Prostate gland (tissue), 2 donors: ENCODE measurements around a stretch of chr17.

DNA sequence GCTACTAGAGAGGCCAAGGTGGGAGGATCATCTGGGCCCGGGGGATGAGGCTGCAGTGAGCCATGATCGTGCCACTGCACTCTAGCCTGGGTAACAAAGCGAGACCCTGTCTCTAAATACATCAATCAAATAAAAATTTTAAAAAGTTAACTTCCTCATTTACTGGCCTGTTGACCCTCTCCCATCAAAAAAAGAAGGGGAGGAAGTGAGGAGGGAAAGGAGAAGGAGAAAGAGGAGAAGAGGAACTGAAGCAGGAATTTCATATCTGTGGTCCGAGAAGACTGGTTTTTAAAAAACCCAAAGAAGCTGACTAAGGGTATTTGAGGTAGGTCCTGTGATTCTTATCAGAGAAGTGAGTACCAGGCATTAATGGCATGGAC is 2.1 kb downstream of the SLC46A1 start:
- PRO-cap: no peak
- RAMPAGE, long total RNA, 2 experiments: no peak in any of the 2 experiments

- PRO-cap: no peak
- RAMPAGE, long total RNA, 2 experiments: no peak in any of the 2 experiments
Measured at GRCh38 chr17:28474091-28474649, 726 bp downstream of the SLC13A2 start.

DNA sequence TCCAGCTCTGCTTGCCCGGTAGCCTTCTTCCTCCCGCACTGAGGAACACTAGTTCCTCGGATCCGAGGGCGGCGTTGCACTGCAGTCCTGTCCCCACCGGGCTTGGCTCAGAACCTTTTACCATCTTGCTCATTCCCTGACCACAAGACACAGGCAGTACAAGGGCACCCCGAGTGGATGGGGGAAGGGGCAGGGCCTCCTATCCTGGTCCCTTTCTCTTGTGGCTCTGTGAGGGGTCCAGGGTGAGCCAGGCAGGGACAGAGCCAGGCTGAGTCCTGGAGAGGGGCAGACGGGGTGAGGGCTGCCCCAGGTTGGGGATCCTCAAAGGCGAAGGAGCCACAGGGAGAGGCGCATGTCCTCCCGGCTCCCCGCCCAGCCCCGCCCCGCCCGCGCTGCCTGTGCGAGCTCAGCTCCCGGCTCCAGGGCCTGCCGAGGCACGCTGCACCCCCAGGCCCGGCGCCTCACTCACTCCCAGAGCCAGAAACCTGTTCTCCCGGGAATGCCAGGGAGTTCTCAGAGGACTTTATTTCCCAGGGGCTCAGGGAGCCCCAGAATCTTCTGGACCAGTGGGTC is 1.6 kb downstream of the FOXN1 start:
- PRO-cap: no peak
- RAMPAGE, long total RNA, 2 experiments: no peak in any of the 2 experiments

- PRO-cap: no peak
- RAMPAGE, long total RNA, 2 experiments: no peak in any of the 2 experiments
Measured at GRCh38 chr17:28548758-28549125, 3.7 kb downstream of the UNC119 start.

GRCh38 chr17:28577509-28578669 is 1.2 kb upstream of the ALDOC start:
- PRO-cap: no peak
- RAMPAGE, long total RNA, 2 experiments: no peak in any of the 2 experiments

GRCh38 chr17:28599335-28600413 is 849 bp upstream of the SPAG5 start:
- PRO-cap: bidirectional peak, plus-strand start at chr17:28599760, minus-strand start at chr17:28599752; bidirectional peak, plus-strand start at chr17:28599779, minus-strand start at chr17:28599793
- RAMPAGE, long total RNA, 2 experiments: no peak in any of the 2 experiments

DNA sequence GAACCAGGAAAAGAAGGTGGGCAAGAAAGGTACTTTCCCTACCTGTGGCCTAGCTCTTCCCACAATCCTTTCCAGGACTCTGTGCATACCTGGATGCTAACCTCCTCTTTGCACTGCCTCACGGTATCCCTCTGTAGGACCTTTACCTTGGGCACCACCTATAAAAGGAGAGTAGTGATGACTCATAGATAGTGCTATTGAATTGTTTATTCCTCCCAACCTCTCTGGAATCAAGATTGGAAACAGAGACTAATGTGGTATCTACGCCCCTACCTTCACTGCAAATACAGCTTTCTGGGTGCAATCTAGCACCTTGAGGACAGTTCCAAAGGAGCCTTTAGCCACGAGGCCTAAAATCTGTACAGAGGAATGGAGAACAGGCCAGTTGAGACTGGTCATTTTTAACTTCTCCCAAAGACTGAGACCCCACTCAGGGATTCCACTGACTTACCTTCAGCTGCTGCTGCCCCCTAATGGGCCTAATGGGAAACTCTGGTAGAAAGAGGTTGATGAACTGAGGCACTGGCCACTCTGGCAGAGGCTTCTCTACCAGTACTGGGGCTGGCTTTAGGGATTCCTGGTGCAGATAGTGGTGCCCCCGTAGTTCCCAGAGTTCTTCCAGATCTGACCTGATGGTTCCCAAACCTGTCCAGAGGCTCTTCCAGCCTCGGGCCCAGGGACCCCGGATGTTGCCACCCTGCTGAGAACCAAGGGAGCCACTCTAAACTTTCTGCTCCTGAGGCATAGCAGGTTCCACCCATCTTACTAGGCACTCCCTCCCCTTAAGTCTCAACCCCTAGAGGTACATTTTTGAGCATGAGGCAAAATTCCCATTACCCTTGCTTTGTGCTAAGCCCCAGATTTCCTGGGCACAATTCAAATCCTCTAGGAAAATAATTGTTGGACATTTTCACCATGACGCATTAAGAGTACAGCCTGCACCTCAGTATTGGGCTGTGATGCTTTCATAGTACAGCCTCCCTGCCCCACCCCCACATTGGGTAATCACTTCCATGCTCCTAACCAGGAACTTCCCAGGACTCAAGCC is 672 bp downstream of the RSKR start:
- PRO-cap: no peak
- RAMPAGE, long total RNA, 2 experiments: no peak in any of the 2 experiments

- PRO-cap: no peak
- RAMPAGE, long total RNA, 2 experiments: no peak in any of the 2 experiments
Measured at GRCh38 chr17:28626307-28627377, 12.7 kb upstream of the RSKR start.

DNA sequence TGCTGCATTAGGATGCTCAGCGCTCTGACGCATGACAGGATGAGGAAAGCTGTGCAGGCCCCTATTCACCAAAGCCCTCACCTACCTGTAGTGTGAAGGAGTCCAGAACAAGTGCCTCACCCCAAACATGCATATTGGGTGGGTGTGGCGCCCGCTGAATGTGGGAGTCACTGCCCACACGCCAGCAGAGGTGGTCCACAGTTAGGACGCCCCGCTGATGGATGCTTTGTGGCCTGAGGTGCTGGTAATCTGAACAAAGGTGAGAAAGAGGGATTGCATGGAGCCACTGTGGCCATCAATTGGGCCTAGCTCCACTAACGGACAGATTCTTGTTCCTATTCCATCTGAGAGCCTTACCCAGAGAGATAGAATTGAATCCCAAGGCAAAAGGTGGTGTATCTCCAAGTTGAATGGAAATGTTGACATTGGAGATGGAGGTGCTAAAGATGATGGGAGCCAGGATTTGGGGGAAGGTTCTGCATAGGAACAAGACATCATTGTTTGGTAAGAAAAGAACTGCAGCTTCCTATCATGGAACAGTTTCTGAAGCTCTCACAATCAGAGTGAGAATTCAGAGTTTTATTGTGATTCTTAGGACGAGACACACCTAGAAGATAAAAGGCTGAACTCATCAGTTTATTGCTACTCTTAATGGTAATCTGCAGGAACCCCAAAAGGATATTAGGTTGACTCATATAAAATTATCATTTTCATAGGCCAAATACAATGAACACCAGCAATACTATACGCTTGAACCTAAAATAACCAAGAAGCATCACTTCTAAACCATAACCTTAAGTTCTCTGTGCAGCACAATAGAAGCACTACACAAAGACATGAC is 6.6 kb downstream of the BLTP2 start:
- PRO-cap: no peak
- RAMPAGE, long total RNA, 2 experiments: no peak in any of the 2 experiments

DNA sequence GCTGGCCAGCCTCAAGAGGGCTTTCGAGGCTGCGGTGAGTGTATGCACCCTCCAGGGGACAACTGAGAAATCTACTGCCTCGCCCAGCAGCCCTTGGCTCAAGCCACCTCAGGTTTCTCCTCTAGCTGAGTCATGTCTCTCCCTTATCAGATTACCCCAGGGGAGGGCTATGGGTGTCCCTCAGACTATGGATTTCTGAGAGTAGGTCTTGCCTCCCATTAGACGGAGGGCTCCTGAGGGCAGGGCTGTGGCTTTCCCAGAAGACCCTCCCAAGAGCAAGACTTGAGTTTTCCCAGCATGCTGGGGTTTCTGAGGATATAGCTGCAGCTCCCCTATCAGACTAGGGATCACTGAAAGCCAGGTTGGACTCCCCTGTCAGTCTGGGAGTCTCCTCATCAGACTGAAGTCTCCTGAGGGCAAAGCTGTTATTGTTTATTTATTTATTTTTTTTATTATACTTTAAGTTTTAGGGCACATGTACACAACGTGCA is 6.8 kb downstream of the NEK8 start:
- PRO-cap: no peak
- RAMPAGE, long total RNA, 2 experiments: no peak in any of the 2 experiments

DNA sequence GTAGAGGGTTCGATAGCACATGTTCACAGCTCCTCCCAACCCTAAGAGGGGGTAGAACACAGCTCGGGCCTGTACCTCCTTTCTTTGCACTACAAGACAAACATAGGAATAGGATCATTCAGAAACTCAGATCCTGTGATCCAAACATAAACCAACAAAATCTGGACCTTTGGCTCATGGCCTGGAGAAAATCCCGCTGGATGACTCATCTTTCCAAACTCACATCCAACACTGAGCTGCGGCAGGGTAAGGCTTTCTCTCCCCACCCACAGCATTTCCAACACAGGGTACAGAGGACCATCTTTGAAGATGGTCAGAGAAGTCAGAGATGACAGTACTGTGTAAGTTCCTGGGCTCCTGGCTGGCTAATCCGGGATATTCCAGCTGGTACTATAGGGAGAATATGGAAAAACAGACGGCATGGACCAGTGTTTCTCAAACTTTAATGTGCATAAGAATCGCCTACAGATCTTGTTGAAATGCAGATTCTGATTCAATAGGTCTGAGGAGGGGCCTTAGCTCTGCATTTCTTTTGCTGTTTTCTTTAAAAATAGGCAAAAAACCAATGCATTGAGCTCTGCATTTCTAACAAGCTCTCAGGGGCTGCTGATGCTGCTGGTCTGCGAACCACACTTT is 6.0 kb upstream of the DHRS13 start:
- PRO-cap: no peak
- RAMPAGE, long total RNA, 2 experiments: no peak in any of the 2 experiments

- PRO-cap: no peak
- RAMPAGE, long total RNA, 2 experiments: no peak in any of the 2 experiments
Measured at GRCh38 chr17:28909858-28911183, 7.4 kb upstream of the DHRS13 start.

GRCh38 chr17:28917149-28917974 is 14.5 kb upstream of the DHRS13 start:
- PRO-cap: no peak
- RAMPAGE, long total RNA, 2 experiments: no peak in any of the 2 experiments

- PRO-cap: bidirectional peak, plus-strand start at chr17:28949091, minus-strand start at chr17:28949060
- RAMPAGE, long total RNA, 2 experiments: no peak in any of the 2 experiments
Measured at GRCh38 chr17:28948620-28949642, 2.4 kb downstream of the PHF12 start.

DNA sequence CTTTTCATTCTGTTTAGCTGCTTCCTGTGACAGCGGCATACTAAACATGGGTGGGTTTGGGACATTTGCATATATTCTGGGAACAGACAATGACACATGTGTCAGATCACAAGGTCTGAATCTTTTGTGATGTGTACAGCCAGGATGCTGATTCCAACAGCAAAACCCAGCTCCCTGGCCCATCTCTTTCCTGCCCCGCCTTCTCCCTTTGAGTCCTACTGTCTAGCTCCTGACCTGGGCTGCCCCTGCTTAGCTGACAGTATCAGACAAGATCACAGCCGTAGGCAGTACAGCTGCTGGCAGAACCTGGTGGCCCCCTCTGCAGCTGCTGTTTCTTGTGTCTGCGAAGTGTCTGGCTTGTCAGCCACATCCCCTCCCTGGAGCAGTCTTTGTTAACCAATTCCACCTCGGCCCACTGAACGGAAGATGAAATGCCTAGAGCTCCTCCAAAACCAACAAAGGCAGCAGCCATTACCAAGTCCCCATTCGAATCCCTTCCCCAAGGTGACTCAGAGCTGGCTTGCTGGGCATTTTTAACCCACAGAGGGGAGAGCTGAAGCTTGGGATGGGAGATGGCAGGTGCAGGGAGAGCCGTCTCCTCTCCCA is 5.6 kb downstream of the PIPOX start:
- PRO-cap: no peak
- RAMPAGE, long total RNA, 2 experiments: no peak in any of the 2 experiments

DNA sequence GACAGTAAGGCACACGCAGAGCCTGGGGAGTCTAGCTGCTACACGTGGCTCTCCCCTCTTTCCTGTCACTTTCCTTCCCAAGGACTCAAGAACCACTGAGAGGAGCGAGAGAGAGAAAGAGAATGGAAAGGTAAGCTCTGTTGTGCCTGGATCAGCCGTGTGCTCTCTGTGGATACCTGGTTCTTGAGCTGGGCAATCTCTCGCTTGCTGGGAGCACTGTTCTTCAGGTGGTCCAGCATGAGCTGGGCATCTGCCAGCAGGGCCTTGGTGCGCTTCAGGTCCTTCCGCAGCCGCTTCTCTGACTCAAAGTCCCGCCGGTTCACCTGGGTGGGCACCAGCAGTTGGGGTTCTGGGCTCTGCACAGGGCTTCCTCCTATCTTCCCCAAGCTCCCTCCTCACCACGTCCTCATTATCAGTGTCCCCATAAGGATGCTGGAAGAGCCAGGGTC is 49.8 kb downstream of the PIPOX start:
- PRO-cap: no peak
- RAMPAGE, long total RNA, 2 experiments: no peak in any of the 2 experiments

DNA sequence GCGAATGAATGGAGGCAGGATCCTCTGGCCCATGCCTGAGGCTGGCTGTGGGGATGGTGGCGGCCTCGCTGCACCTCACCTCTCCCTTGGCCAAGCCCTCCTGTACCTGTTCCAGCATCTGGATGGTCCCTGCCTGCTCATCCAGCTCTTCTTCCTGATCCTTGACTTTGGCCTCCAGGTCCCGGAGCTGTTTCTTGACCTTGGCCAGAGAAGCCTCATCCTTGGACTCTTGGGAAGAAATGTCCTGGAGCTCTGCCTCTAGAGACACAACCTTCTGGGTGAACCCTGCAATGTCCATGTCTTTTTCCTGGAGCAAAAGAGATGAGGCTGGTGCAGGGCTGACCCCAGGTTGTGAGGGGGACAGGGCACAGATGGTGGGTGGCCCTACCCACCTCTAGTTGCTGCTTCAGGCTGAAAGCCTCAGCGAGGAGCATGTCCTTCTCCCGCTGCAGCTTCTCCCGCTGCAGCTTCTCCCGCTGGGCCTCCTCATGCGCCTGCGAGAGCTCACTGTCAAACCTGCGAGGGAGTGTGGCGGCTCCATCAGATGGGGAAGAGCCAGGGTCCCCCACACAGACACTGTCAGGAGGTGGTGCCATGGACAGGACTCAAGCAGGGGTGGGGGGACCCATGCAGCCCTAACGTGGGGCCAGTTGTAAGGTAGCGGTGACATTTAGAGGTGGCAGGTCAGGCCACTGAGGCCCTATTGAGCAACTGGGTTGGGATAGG is 51.8 kb downstream of the PIPOX start:
- PRO-cap: no peak
- RAMPAGE, long total RNA, 2 experiments: no peak in any of the 2 experiments

DNA sequence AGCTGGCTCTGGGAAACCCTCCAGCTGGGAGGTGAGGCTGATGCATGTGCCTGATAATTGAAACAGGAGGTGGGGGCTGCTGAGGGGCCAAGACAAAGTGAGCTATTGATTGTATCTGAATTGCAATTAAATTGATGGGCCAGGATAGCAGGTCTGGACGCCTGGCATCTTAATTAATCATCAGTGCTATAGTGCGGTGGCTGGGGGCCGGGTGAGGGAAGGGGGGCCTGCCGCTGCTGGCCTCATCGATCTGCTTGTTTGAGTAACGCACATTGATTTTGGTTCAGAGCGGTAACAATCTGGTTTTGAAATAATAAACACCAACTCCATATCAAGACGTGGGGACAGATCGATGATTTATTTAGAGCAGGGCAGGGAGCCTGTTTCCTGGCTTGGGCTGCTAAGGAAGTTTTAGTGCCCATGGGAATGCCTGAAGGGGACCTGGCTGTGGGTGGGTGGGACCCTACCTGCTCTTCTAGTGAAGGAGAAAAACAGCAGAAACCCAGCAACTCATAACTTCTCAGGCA is 65.7 kb downstream of the PIPOX start:
- PRO-cap: no peak
- RAMPAGE, long total RNA, 2 experiments: no peak in any of the 2 experiments

- PRO-cap: bidirectional peak, plus-strand start at chr17:29149012, minus-strand start at chr17:29148913
- RAMPAGE, long total RNA, 2 experiments: no peak in any of the 2 experiments
Measured at GRCh38 chr17:29148197-29149498, 31.6 kb downstream of the MYO18A start.

DNA sequence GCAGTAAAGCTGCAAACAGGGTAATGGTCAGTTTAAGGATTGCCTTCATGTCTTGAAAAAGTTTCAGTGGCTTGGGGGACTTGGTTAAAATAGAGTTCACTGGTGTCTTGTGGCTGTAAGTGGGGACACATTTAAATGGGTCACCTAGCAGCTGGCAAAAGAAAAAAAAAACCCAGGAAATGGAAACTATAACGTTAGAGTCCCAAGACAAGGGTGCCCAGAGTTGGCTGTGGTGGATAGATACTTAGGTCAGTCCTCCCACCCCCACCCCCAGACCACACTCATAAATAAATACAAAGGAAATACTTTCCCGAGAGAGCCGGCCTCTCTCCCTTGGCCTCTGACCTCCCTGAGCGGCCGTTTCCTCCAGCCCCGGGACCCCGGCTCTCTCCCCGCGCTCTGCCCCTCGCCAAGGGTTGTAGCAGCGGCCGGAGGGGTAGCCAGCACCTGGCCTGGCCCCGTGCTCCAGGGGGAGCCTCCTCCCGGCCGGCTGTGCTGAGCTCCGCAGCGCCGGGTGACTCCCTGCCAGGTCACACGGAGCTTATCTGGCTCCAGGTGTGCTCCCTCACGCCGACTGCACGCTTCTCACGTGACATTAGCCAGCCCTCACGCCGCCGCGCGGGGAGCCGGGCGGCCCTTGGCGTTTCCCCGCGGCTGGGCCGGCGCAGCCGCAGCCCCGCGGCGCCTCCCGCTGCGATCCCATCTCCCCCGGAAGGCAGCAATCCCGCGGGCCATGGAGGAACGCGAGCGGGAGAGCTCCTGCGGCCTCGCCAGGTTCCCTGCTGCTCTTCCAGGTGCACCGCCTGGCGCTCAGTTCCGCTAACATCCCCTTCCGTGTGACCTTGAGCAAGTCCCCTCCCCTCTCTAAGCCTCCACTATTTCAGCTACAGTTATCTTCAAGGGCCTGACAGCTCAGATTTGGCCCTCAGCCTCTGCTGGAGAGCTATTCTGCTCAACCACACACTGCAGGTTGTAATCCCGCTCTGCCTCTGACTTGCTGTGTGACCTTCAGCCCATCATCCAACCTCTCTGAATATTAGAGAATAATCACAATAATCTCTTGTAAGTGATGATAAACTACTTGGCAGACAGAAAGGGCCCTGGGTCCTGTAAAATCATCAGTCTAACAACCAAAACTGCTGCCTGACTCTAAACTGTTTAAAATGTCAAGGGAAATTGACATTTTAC is 3.6 kb downstream of the MYO18A start:
- PRO-cap: bidirectional peak, plus-strand start at position 595 of the sequence, minus-strand start at position 516 of the sequence
- RAMPAGE, long total RNA, 2 experiments: start-site peak on the minus strand in 1 of 2 experiments, centred at position 555 of the sequence, 10 reads per replicate